SUDHL5 (cell line): Measurements from ENCODE around the gene PAEP.

- PRO-cap: no peak
These were observed 2.5 kb upstream of the RXRA start for GRCh38 chr9:134323649-134324300.

- PRO-cap: no peak
These were observed 9.5 kb downstream of the RXRA start for GRCh38 chr9:134335649-134336344.

DNA sequence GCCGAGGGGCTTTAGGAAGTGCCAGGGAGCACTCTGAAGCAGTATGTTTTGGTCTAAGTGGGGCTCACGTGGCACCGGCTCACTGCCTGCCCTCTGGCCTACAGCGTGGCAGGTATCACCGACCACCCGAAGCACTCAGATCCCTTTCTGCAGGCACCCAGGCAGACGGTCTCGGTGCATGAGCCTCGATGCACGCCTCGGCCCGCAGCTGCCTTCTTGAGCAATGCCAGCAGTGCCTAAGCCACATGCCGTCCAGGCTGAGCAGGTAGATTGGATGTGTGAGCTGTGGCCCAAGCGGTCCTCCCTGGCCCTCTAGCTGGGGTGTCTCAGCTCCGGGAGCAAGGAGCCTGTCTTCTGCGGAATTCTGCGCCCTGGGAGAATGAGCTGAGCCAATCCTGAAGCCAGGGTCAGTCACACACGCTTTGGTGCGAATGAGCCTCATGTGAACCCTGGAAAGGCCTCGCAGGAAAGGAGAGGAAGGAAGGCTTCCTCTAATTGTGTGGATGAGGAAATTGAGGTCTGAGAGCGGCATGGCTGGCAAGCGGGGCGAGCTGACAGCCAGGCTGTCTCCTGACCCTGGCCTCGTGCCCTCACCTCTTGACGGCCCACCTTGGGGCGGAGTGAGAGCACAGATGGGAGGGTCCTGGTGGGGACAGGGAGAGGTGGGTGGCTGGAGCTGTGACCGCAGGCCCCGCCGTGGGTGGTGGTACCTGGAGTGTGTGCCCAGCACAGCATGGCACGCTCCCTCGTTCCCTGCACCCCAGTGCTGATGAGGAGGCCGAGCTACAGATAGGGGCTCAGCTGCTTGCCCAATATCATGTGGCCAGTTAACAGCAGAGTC lies 14.4 kb downstream of the RXRA start:
- PRO-cap: no peak

DNA sequence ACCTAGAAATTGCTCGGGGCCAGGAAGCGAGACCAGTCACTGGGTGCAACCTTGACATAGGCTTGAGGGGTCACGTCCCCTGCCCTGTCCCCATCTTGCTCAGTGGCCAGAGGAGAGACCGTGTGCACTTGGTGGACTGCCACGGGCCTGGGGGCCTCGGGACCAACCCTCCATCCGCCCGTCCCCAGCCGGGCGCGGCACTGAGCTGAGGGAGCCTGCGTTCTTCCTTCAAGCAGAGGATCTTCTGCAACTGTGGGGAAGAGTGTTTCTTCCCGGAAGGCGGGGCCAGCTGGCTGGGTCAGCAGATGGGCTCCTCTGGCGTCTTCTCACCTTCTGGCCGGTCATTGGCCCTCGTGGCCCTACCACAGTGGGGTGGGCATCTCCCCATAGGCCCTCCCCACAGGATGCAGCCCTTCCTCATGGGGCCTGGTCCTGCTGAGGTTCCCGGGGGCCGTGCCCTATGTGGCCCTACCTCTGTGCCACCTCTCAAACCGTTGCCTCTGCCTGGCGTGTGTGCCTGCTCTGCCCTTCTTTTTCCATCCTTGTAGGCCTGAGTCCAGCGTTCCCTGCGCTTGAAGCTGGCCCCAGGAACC lies 17.4 kb downstream of the RXRA start:
- PRO-cap: no peak

- PRO-cap: no peak
These were observed 99.0 kb downstream of the RXRA start for GRCh38 chr9:134425321-134425630.

- PRO-cap: no peak
These were observed 102.8 kb downstream of the RXRA start for GRCh38 chr9:134428968-134429579.

DNA sequence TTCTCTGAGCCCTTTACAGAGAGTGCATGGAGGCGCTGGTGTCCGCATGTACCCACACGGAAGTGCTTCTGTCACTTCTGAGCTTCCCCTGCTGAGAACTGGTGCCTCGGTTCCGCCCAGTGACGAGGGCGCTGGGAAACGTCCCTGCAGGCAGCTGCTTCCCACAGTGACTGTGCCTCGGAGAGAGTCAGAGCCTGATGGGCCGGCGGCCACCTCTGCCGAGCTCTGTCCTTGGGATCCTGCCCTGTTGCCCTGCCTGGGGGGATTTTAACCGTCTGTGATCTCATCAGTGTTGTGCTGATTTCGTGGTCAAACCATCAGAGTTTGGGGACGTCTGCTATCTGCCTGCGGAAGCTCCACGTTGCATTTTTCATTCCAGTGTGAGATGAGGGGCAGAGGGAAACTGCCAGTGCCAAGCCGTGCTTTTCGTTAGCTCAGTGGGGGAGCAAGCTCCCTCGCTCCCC lies 153.0 kb upstream of the COL5A1 start:
- PRO-cap: no peak

GRCh38 chr9:134643254-134643787 lies 1.7 kb downstream of the COL5A1 start:
- PRO-cap: no peak

DNA sequence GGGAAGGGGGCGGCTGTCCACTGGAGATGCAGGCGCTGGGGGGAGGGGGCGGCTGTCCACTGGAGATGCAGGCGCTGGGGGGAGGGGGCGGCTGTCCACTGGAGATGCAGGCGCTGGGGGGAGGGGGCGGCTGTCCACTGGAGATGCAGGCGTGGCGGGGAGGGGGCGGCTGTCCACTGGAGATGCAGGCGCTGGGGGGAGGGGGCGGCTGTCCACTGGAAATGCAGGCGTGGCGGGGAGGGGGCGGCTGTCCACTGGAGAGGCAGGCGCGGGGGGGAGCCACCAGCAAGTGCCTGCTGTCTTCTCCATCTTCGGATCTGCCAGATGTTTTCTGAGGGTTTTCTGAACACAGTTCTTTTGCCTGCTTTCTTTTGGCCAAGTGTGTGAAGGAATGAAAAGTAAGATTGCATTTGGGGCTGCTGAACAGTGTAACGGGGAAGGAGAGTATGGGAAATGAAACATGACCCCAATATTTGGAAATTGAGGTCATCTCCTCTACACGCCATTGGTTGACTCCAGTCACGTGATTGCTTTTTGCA lies 2.8 kb downstream of the COL5A1 start:
- PRO-cap: no peak

GRCh38 chr9:134661908-134662107 lies 20.2 kb downstream of the COL5A1 start:
- PRO-cap: no peak

- PRO-cap: no peak
These were observed 77.9 kb upstream of the FCN2 start for GRCh38 chr9:134802580-134803328.

- PRO-cap: no peak
These were observed 52.5 kb upstream of the FCN2 start for GRCh38 chr9:134827708-134828883.

DNA sequence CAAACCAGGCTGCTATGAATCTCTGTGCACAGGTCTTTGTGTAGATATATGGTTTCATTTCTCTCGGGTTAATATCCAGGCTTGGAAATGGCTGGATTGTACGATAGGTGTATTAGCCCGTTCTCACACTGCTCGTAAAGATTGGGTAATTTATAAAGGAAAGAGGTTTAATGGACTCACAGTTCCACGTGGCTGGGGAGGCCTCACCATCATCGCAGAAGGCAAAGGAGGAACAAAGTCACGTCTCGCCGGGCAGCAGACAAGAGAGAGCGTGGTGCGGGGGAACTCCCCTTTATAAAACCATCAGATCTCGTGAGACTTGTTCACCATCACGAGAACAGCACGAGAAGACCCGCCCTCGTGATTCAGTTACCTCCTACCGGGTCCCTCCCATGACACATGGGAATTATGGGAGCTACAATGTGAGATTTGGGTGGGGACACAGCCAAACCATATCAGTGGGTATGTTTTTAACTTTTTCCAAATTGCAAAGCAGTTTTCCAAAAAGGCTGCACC lies 8.2 kb upstream of the FCN2 start:
- PRO-cap: no peak

GRCh38 chr9:135373530-135373942 lies 106.0 kb upstream of the PPP1R26 start:
- PRO-cap: no peak

GRCh38 chr9:135507618-135507923 lies 7.1 kb downstream of the MRPS2 start:
- PRO-cap: no peak

DNA sequence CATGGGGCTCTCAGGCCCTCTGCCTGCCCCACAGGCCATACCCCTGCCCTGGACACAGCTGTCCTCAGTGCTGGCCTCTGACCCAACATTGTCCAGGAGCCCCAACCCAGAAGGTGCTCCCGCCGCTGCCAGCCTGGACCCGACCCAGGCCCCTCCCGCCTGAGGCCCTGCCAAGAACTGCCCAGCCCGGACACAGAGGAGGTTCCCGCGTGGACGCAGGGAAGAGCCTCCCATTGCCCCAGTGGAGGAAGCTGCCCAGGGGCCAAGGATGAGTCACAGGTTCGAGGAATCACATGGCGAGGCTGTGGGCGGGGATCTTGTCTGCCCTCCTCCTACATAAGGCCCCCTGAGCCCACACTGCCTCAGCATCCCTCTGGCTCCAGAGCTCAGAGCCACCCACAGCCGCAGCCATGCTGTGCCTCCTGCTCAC lies at the start of gene PAEP:
TSS of gene PAEP (plus strand) at position 365 of the 430 bp plus-strand sequence.
- PRO-cap: no peak

DNA sequence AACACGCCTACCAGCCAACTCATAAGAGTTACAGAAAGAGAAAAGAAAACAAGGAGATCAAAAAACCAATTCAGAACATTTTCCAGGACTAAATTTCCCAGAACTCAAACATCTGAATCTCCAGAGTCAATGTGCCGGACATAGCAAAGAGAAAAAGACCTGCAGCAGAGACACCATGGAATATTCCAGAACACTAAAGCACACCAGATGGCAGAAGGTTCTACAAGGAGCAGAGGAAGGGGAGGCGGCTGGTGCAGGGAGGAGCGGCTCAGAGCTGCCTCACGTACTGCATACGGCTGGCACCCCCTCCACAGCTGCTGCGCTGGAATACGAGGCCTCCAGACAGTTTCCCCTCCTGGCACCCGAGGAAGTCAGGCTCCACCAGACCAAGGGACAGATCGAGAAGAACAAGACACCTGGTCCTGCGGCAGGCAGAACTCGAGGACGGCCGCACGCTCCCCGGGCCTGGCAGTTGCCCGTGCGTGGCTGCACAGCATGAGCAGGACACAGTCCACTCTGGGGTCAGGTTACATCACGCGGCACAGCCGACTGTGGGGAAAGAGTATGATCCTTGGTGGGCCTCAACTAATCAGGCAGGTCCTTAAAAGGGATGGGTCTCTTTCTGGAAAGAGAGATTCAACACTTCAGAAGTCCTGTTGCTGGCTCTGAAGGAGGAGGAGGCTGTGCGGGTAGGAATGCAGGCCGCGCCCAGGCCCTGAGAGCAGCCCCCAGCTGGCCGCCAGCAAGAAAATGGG lies 11.7 kb downstream of the UBAC1 start:
- PRO-cap: no peak

GRCh38 chr9:135954475-135955522 lies 6.4 kb downstream of the UBAC1 start:
- PRO-cap: no peak

DNA sequence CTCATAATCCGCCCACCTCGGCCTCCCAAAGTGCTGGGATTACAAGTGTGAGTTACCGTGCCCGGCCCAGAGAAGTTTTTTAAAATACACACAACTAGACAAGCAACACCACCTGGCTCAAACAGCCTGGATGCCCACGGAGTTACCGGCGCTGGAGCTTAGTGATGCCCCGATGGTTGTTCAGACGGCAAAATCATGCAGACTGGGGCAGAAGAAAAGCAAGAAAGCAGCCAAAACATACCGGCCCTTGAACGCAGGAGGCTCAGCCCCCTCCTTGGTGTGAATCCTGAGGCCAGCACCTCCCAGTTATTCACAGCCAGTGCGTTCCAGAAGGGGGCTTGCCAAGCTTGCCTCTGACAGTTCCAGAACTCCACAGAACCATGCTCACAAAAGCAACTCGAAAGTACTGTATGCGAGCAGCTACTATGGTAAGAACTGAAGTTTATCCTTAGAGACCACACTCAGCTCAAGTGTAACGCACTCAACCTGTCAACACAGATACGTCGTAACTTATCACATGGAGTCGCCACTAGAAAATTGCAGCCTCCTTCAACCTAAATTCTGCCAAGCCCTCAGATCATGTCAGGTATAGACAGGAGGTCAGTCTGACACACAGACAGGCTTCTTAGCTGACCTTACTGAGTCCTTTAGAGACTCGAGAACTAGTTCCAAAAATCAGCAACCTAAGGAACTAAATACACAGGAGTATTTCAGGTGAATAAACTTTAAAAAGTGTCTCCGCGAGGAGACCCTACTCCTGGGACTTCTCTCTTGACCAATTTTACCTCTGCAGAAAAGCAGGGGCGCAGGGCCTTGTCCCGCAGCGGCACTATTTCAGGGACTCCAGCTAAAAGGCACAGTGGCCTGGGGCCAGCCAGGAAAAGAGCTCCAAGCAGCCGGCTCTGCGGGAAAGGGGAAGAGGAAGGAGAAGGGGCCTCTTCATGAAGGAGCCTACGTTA lies 1.3 kb downstream of the UBAC1 start:
- PRO-cap: no peak

- PRO-cap: no peak
These were observed 45.4 kb downstream of the NACC2 start for GRCh38 chr9:136049549-136050134.